Bronchus (tissue), 1 donor: ENCODE measurements around a stretch of chr14.

DNA sequence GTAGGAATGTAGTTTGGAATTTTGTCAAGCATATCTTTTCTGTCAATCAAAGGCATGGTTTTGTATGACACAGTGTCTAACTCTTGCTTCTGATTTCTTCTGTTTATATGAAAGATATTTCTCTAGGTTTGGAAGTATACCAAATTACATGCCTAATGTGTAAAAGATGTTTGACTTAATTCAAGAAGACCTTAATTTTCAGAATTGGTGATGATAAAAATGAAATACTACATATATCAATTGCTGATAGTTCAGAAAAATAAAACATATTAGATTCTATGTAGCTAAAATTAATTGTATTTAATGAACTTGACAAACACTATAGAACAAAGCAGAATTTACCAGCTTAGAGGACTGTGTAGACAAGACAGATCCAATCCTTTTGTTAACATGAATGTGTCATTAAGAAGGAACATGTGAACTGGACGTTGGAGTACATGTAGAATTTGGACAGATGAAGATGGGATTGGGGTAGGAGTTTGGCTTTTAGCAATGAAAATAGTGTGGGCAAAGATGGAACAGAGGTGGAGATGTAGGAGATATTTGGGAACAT, 135.9 kb downstream of the RAD51B start:
- PRO-cap, result no peak

DNA sequence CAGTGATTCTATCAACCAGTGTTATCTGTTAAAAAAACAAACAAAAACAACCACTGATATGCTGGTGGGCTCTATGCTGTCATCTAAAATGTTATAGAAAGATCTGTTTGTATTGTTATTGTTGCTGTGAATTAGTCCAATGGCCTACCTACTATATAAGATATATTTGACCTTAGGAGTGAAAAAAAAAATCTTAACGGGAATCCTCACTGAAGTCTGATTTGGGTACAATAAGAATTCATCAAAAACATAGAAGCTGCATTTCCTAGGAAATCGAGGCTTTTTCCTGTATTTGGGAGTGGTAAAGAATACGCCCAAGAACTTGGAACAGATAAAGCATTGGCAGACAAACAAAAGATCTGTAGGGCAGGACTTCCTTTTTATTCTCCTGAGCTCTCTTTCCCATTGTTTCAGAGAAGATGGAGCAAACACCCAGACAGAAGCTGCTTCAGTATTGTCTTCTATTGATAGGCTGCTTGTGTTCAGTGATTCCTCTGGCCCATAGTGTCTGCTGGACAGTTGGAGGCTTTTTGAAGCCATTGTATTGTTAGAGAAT, 424.5 kb downstream of the RAD51B start:
- PRO-cap, result no peak

DNA sequence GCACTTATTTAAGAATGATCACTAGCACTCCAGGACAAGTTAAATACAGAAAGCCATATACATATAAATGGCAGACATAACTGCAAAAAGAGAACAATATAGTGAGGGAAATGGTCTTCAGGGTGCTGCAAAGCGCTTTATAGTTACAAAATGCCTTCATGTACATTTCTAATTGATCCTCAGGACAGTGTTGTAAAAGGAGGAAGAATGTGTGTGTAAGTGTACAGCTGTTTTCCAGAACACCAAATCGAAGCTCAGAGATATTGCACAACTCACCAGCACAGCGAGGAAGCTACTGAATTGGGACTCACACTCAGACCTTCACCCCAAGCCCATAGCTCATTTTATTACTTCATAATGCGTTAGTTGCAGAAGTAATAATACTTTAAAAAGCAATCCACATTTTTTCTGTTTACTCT, 428.2 kb downstream of the RAD51B start:
- PRO-cap, result no peak

- PRO-cap, result unidirectional peak, minus-strand start at chr14:68285626
Observed at GRCh38 chr14:68285314-68286156, 466.0 kb downstream of the RAD51B start.

DNA sequence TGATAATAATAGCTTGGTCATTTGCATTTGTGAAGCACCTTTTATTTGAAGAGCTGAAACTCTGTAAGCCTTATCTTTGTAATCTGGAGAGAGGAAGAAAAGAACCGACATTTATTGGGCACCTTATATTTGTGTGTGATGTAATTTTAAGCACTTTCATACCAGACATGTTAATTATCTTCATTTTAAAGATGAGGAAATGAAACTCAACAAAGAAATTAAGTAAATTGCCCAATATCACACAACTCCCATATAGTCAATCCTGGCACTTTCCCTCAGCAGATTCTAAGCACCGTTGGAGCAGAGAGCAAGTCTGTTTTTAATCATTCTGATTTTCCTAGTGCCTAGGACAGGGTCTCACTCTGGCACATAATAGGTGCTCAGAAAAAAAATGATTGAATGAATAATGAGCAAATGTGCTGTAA, 419.0 kb downstream of the ZFP36L1 start:
- PRO-cap, result no peak

DNA sequence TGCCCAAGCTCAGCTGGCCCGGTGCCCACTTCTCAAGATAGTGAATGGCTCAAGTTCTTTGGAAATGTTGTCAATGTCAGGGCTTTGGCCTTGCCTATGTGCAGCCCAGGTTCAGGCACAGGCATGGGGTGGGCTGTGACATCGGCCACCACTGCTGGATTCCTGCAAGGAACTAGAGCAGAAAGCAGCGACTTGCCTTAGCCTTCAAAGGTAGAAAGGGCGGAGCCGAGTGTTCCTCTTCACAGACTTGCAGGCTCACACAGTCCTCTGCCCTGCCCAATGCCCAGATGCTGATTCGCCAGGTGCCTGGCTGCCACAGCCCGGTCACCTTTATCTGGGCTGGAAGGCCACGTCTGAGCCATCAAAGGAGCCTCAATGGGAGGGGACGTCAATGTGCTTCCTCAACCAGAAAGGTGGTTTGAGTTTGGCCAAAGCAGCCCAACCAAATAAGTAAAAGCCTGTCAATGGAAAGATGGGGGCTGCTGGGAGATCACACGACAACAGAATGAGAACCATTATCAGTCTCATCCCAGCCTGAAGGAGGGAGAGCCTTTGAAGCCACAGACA, 291.1 kb downstream of the ZFP36L1 start:
- PRO-cap, result unidirectional peak, plus-strand start at position 286 of the sequence; unidirectional peak, plus-strand start at position 361 of the sequence

DNA sequence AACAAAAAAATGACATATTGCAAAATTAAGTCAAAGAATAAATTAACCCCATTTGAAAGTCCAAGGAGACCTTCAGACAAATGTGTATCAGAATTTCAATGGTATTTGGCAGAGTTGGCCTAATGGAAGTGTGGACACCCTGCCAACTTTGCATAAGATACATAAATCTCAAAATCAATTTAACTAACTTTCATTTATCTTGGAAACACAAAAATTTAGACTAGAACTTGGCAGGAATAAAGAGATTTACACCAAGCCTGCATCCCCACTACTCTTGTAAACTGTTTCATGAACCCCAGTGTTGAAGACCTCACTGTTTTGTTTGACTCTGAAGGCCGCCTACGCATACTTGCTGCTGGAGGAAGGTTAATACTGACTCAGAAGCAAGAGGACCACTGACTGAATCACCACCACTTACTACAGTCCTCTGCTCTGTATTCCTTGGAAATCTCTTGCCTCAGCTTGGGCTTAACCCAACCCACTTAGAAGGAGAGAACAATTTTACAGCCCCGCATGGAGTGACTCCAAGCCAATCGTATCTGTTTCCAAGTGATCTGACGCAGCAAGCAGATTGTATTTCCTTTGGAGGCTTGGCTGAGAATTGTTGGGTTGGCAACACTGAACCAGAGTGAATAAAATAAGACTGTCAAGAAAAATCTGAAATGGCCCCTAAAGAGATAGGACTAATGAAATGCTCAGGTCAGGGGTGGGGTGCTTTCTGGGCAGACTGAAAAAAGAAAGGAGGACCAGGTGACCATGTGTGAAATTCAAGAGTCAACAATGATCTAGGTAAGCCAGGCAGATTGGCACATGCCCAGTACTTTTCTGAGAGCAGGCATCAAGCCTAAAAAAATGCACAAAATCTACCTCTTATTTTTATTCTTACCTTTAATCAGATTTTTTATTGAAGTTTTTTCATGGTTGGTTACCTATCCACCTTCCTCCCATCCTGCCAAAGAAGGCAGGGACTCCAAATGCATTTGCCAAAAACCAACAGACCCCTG, 248.6 kb downstream of the ZFP36L1 start:
- PRO-cap, result bidirectional peak, plus-strand start at position 585 of the sequence, minus-strand start at position 406 of the sequence; bidirectional peak, plus-strand start at position 820 of the sequence, minus-strand start at position 720 of the sequence

- PRO-cap, result unidirectional peak, plus-strand start at chr14:68565607
Observed at GRCh38 chr14:68565066-68565739, 227.7 kb downstream of the ZFP36L1 start.

- PRO-cap, result no peak
Observed at GRCh38 chr14:68584072-68584426, 208.8 kb downstream of the ZFP36L1 start.

DNA sequence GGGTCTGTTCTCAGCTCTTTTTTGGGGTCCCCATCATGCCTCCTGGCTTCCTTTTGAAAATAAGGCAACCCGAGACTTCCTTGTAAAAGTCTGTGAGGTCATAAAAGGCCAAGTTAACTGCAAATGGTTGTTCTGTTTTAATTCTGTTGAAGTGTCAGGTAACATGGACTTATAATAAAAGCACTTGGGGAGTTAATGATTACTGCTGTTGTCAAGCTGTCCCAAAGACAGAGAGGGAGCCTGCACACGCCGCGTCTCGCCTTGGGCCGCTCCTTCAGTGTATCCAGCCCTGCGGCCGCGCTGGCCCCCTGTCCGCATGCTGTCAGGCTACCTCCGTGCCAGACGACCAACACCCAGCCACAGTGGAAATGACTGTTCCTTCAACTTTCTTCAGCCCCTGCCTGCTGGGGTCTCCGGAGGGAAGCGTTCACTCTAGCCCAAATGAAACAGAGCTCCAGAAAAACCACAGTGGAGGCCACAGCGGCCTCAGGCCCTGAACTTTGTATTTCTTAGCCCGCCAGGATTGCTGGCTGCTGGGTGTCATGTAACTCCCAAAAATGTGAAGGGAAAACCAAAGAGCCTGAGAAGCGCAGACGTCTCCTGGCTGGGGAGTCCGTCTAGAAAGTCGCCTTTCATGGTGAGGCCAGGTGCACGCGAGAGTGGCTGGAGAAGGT, 189.2 kb downstream of the ZFP36L1 start:
- PRO-cap, result bidirectional peak, plus-strand start at position 224 of the sequence, minus-strand start at position 55 of the sequence

- PRO-cap, result no peak
Observed at GRCh38 chr14:68630030-68630453, 162.8 kb downstream of the ZFP36L1 start.

GRCh38 chr14:68659008-68659625, 133.8 kb downstream of the ZFP36L1 start:
- PRO-cap, result no peak

DNA sequence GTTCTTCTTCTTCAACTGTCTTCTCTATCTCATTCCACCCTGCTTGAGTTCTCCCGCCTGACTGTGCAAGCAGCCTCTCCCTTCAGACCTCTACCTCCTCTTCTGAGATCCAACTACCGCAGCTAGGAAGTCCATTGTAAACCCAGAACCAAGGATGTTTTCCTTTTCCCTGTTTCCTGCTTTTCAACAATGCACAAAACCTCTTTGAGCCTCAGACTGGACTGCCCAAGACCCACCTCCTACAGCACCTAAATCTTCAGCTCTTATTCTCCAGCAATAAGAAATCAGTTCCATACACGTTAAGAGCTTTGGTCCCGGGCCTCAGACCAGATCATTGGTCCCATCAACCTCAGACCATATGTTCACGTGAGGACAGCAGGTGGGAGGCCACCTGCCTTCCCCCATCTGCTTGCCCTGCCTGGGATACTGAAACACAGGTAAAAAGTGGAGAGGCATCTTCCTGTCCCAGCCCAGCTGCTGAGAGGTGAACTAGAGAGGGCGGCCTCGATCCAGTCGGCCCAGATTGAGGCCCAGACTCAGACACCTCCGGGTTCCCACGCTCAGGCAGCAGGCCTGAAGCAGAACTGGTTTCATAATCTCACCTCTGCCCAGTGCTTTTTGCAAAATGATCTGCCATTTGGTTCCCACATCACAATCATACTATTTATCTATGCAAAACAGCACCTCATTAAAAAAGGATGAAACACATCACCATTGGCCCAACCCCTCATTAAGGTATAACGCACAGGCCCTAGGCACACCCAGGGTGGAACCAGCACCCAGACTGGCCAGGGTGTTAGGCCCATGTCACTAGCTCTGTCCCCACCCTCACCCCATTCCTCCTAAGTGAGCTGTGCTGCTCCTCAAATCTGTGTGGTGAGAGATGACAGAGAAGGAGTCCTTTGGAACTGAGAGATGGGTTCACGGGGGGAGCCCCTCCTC, 81.4 kb downstream of the ZFP36L1 start:
- PRO-cap, result no peak

- PRO-cap, result bidirectional peak, plus-strand start at chr14:68795812, minus-strand start at chr14:68796081; bidirectional peak, plus-strand start at chr14:68796256, minus-strand start at chr14:68796249
Observed at GRCh38 chr14:68795586-68796646, 3.0 kb upstream of the ZFP36L1 start.

- PRO-cap, result no peak
Observed at GRCh38 chr14:68815396-68815745, 22.5 kb upstream of the ZFP36L1 start.

GRCh38 chr14:68822173-68822648, 29.3 kb upstream of the ZFP36L1 start:
- PRO-cap, result no peak

DNA sequence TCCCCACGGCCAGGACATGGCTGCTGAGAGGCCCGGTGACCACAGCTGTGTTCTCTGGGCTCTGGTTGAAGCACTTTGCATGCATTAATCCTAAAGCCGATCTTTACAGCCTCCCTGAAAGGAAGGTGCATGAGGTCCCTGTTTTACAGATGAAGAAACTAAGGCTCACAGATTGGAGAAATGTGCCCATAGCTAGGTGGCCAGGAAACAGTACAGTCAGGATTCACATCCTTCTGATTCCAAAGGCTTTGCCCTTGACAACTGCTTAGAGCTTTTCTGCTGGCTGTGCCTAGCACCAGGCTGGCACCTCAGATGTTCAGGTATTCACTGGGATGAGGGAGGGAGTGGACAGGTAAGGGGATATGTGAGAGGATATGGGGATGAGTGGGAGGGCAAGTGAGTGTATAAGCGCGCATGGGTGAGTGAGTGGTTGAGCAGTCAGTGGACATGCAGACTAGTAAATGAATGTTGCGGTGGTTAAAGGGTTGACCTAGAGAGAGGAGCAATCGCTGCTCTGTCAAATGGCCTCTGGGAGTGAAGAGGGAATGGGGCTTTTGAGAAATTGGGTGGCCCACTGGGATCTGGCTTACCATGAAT, 30.4 kb upstream of the ZFP36L1 start:
- PRO-cap, result no peak

- PRO-cap, result bidirectional peak, plus-strand start at chr14:68854028, minus-strand start at chr14:68853869
Observed at GRCh38 chr14:68853716-68854238, 60.9 kb upstream of the ZFP36L1 start.

GRCh38 chr14:68874252-68875362, 81.7 kb upstream of the ZFP36L1 start:
- PRO-cap, result unidirectional peak, minus-strand start at chr14:68875013

DNA sequence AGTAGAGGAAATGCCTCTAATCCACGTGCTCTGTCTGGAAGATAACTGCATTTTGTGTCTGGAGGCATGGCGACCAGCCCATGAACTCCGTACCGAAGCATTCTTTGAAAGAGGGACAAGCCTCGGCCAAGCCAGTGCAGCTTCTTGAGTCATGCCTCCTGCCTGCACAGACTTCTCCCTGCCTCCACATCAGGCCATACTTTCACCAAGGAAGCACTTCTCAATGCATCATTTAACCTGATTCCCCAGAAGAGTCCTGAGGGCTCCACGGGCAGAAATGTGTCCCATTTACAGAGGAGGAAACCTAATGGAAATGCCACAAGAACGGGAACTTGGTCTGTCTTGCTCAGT, 3.4 kb downstream of the ACTN1 start:
- PRO-cap, result no peak